Heart left ventricle (tissue), 7 donors: ENCODE measurements around the genes PAFAH1B3 and PSG5.

DNA sequence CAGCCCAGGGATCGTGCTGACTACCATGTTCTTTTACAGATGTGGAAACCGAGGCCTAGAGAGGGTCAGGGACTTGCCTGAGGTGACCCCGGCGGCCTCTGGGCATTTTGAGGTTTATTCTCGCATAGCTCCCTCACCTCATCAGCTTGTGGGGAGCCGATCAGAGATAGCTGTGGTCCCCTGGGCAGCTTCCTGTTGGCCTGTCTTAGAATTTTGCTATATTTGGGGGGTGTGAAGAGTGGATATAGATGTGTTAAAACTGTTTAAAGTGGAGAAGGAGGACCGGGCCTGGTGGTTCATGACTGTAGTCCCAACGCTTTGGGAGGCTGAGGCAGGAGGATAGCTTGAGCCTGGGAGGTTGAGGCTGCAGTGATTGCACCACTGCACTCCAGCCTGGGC lies 6.9 kb downstream of the ARHGEF1 start:
- PRO-cap, 6 experiments, result no peak in any of the 6 experiments
- RAMPAGE, long total RNA, 2 experiments, result no peak in any of the 2 experiments
- RRBS, result no CpG with 5 or more reads among the region's 8 CpGs

DNA sequence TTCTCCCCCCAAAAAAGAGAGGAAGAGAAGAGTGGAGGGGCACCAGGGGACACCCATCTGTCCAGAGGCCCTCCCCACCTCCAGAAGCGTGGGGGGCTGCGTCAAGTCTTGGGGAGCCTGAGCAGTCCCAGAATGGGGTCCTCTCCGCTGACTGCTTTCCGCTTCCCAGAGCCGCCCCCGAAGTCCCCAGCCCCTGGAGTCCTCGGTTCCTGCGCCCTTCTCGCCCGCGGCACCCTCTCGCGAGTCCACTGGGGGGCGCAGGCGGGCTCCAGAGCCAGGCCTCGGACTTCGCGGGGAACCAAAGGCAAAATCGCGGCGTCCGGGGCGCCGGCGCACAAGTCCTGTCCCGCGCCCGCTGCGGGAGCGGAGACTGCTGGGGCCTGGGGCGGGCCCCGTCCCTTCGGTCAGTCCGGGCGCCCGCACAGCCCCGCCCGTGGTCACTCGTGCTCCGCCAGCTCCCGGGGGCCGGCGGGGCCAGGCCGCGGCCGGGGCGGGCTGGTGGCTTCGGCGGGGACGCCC lies 4.5 kb upstream of the ATP1A3 start:
- PRO-cap, 6 experiments, result no peak in any of the 6 experiments
- RAMPAGE, long total RNA, 2 experiments, result no peak in any of the 2 experiments
- RRBS, result 2% methylated on average over 22 of the region's 50 CpGs

GRCh38 chr19:42037473-42038194 lies 32.4 kb downstream of the GRIK5 start:
- PRO-cap, 6 experiments, result peak in 3 of 6 experiments; most common plus-strand start chr19:42037866 (in 1); most common minus-strand start chr19:42037792 (in 2)
- RAMPAGE, long total RNA, 2 experiments, result no peak in any of the 2 experiments
- RRBS, result no CpG with 5 or more reads among the region's 5 CpGs

GRCh38 chr19:42088265-42088581 lies 12.3 kb downstream of the ZNF574 start:
- PRO-cap, 6 experiments, result no peak in any of the 6 experiments
- RAMPAGE, long total RNA, 2 experiments, result no peak in any of the 2 experiments
- RRBS, result no CpG with 5 or more reads among the region's 1 CpG

GRCh38 chr19:42176556-42177654 lies 40.6 kb downstream of the DEDD2 start:
- PRO-cap, 6 experiments, result no peak in any of the 6 experiments
- RAMPAGE, long total RNA, 2 experiments, result no peak in any of the 2 experiments
- RRBS, result no CpG with 5 or more reads among the region's 98 CpGs

DNA sequence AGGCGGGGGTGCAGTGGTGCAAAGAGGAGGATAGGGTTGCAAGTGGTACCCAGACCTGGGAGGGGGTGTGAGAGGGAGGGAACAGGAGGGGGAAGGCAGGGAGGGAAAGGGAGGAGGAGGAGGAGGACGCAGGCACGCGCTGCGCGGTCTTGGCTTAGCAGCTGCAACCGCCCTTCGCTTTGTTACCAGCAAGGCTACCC lies 38.1 kb downstream of the DEDD2 start:
- PRO-cap, 6 experiments, result peak in 4 of 6 experiments; most common plus-strand start position 115 of the sequence (in 4)
- RAMPAGE, long total RNA, 2 experiments, result no peak in any of the 2 experiments
- RRBS, result no CpG with 5 or more reads among the region's 8 CpGs

DNA sequence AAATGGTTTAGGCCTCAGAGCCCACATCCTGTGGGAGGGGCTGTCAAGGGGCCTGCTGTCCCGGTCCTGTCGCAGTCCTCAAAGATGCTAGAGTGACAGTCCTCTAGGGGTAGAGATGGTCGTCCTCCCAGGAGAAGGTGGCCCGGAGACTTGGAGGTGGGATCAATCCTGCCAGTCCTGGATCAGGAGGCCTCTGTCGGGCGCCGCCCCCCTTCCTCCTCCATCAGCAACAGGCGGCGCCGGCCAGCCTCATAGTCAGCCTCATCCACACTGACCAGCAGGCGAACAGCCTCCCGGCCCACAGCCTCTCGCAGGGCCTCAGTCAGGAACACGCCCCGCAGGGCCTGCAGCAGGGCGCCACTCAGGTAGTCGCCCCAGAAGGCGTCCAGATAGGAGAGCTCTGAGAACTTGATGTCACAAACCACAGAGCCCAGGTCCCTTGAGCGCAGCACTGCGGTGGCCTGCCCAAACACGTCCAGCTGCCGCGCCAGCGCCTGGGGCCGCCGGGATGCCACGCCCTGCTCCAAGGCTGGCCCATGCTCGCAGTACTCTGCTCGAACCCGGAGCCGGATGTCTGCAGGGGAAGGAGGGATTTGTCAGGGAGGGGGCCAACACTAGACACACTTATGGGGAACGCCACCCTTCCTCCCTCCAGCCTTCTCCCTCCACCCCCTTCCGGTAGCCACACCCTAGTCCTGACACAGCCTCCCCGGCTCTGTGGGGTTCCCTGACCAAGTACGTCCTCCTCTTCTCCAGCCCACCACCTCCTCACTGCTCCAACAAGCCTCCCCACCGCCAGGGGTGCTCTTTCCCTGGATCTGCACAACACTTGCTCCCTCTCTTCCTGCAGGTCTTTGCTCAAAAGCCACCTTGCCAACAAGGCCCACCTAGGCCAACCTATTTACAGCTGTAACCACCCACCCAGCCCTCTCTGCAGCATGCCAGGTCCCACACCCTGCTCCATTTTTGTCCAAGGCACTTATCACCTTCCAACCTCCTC lies 17.9 kb downstream of the DEDD2 start:
- PRO-cap, 6 experiments, result no peak in any of the 6 experiments
- RAMPAGE, long total RNA, 2 experiments, result no peak in any of the 2 experiments
- RRBS, result 46% methylated on average over 16 of the region's 36 CpGs

- PRO-cap, 6 experiments, result peak in 6 of 6 experiments; most common plus-strand start chr19:42302433 (in 3); most common minus-strand start chr19:42302607 (in 4)
- RAMPAGE, long total RNA, 2 experiments, result start-site peak on the minus strand in 2 of 2 experiments, at chr19:42302545-42302622 at its widest, 12 to 14 reads per replicate
- RRBS, result 1% methylated on average over 23 of the region's 61 CpGs
Measured at GRCh38 chr19:42302235-42303092, at the start of gene PAFAH1B3. Gene PAFAH1B3 (minus strand): TSS chr19:42302624.

GRCh38 chr19:42424814-42425151 lies 2.4 kb downstream of the LIPE start:
- PRO-cap, 6 experiments, result no peak in any of the 6 experiments
- RAMPAGE, long total RNA, 2 experiments, result no peak in any of the 2 experiments
- RRBS, result no CpG with 5 or more reads among the region's 12 CpGs

GRCh38 chr19:42443835-42444432 lies 1.2 kb upstream of the CXCL17 start:
- PRO-cap, 6 experiments, result no peak in any of the 6 experiments
- RAMPAGE, long total RNA, 2 experiments, result no peak in any of the 2 experiments
- RRBS, result no CpG with 5 or more reads among the region's 4 CpGs

DNA sequence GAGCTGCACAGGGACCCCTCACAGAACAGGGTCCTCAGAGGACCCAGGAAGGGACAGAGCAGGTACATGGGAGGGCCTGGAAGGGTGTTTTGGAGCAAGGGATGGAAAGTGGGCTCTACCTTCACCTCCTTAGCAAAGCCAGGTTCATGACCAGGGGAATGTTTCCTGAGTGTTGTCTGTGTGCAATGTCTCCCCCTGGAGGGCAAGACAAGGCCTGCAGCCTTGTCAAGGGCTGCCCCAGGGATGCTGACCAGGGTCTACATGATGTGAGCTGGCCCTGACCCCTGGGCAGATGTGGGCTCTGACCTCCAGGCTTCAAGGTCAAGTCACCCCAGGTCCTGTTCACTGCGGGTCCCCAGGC lies 946 bp upstream of the CEACAM1 start:
- PRO-cap, 6 experiments, result no peak in any of the 6 experiments
- RAMPAGE, long total RNA, 2 experiments, result no peak in any of the 2 experiments
- RRBS, result no CpG with 5 or more reads among the region's 1 CpG

GRCh38 chr19:43186411-43186740 lies at the start of gene PSG5:
Gene PSG5 (minus strand): TSS chr19:43186536.
- PRO-cap, 6 experiments, result no peak in any of the 6 experiments
- RAMPAGE, long total RNA, 2 experiments, result no peak in any of the 2 experiments
- RRBS, result no CpG with 5 or more reads among the region's 3 CpGs

- PRO-cap, 6 experiments, result no peak in any of the 6 experiments
- RAMPAGE, long total RNA, 2 experiments, result no peak in any of the 2 experiments
- RRBS, result no CpG with 5 or more reads among the region's 3 CpGs
Measured at GRCh38 chr19:43455545-43455986, 9.8 kb downstream of the LYPD3 start.

- PRO-cap, 6 experiments, result peak in 5 of 6 experiments; most common plus-strand start chr19:43525825 (in 4); most common minus-strand start chr19:43525324 (in 1)
- RAMPAGE, long total RNA, 2 experiments, result no peak in any of the 2 experiments
- RRBS, result no CpG with 5 or more reads among the region's 11 CpGs
Measured at GRCh38 chr19:43525241-43525893, 1.6 kb downstream of the ETHE1 start.

DNA sequence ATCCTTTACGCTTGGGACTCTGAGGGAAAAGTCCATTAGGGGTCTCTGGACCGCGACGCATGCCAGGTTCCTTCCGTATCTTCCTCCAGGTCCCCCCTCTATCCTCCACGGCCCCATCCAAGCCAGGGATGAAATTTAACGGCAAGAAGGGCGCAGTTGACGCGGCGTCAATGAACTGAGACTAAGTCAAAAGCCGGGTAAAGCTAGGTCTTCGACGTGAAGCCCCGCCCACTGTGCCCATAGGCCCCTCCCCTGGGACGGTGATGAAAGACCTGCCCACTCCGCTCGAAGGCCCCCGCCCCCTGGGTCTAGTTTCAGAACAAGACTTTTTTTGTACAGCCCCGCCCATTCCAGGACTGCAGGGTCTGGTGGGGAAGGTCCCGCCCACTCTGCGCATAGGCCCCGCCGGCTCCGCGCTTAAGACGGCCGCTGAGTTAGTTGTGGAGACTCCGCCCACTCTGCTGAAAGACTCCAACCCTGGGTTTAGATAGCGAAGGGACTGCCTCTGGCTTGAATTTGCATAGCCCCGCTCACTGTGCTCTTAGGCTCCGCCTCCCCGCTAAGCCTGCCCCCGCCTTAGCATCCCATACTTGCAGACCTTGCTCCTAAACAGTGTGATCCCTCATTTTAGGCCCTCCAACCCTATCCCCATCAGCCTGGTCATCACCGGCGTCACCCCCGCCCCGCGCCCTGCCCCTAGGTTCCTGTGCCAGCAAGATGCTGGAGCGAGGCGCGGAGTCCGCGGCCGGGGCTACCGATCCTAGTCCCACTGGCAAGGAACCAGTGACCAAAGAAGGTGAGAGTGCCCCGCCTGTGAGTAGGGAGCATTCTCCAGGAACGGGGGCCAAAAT lies 943 bp downstream of the ZNF575 start:
- PRO-cap, 6 experiments, result peak in 6 of 6 experiments; most common plus-strand start position 422 of the sequence (in 1); most common minus-strand start position 172 of the sequence (in 3)
- RAMPAGE, long total RNA, 2 experiments, result no peak in any of the 2 experiments
- RRBS, result 7% methylated on average over 11 of the region's 48 CpGs

GRCh38 chr19:43586774-43587564 lies 9.0 kb downstream of the IRGQ start:
- PRO-cap, 6 experiments, result no peak in any of the 6 experiments
- RAMPAGE, long total RNA, 2 experiments, result start-site peak on the minus strand in 1 of 2 experiments, at chr19:43586932-43587436 at its widest, 11 reads per replicate
- RRBS, result no CpG with 5 or more reads among the region's 4 CpGs

- PRO-cap, 6 experiments, result no peak in any of the 6 experiments
- RAMPAGE, long total RNA, 2 experiments, result no peak in any of the 2 experiments
- RRBS, result no CpG with 5 or more reads among the region's 55 CpGs
Measured at GRCh38 chr19:43592549-43593288, 3.2 kb downstream of the IRGQ start.

GRCh38 chr19:43651483-43652665 lies 12.2 kb upstream of the CADM4 start:
- PRO-cap, 6 experiments, result no peak in any of the 6 experiments
- RAMPAGE, long total RNA, 2 experiments, result no peak in any of the 2 experiments
- RRBS, result no CpG with 5 or more reads among the region's 18 CpGs

DNA sequence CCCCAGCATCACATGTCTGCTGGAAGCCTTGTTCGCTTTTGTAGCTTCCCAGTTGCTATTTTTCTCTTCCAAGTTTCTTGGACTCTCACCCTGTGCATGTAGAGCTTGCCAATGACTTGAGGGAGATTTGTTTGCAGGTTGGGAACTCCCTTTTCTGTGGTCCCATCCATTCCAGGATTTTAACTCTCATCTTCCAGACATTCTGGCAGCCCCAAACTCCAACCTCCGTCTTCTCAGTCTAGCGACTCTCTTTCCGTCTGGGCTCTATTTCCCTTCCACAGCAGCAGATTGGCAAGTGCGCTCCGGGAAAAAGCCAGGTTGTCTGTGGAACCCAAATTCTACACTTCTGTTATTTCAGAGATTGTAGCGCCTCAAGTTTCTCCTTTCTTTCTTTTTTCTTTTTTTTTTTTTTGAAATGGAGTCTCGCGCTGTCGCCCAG lies 8.9 kb downstream of the PLAUR start:
- PRO-cap, 6 experiments, result no peak in any of the 6 experiments
- RAMPAGE, long total RNA, 2 experiments, result no peak in any of the 2 experiments
- RRBS, result no CpG with 5 or more reads among the region's 10 CpGs

DNA sequence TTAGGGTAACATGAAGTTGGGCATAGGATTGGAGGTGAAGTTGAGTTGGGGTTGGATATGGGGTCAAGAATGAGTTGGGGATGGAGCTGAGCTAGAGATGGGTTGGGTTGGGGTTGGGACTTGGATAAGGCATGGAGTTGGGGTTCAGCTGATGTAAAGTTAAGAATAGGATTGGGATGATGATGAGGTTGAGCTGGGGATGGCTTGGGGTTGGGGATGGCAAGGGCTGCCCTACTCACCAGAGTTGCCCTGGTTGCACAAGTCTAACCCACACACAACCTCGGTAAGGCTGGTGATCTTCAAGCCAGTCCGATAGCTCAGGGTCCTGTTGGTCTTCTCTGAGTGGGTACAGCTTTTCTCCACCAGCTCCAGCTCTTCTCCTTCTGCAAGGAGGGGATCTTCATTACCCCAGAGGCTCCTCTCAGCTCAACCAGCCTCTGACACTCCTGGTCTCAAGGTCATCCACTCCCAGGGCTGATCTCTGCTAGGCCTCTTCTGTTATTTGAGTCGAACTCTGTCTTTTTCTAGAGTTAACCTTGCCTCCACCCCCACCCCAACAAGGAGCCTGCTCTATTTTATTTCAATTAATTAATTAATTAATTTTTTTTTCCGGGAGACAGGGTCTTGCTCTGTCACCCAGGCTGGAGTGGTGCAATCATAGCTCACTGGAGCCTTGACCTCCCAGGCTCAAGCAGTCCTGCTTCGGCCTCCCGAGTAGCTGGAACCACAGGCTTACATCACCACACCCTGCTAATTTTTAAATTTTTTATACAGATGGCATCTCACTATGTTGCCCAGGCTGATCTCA lies 4.7 kb downstream of the PLAUR start:
- PRO-cap, 6 experiments, result no peak in any of the 6 experiments
- RAMPAGE, long total RNA, 2 experiments, result no peak in any of the 2 experiments
- RRBS, result no CpG with 5 or more reads among the region's 6 CpGs